ENCODE measurements around the genes H2AC17, H2BC17, OR2B6 and OR12D3.

- PRO-cap, 4 experiments = no peak in any of the 4 experiments
- RAMPAGE, long total RNA, 2 experiments = no peak in any of the 2 experiments
- RRBS = no CpG with 5 or more reads among the region's 13 CpGs
Measured at GRCh38 chr6:27568103-27568852, 95.4 kb upstream of the ZNF184 start.

- PRO-cap, 4 experiments = no peak in any of the 4 experiments
- RAMPAGE, long total RNA, 2 experiments = no peak in any of the 2 experiments
- RRBS = no CpG with 5 or more reads among the region's 7 CpGs
Measured at GRCh38 chr6:27618223-27618440, 145.2 kb upstream of the ZNF184 start.

- PRO-cap, 4 experiments = peak in 2 of 4 experiments; most common plus-strand start chr6:27688184 (in 2); most common minus-strand start chr6:27687581 (in 1)
- RAMPAGE, long total RNA, 2 experiments = no peak in any of the 2 experiments
- RRBS = 2% methylated on average over 8 of the region's 61 CpGs
Measured at GRCh38 chr6:27687437-27688466, 120.0 kb downstream of the H2BC13 start.

DNA sequence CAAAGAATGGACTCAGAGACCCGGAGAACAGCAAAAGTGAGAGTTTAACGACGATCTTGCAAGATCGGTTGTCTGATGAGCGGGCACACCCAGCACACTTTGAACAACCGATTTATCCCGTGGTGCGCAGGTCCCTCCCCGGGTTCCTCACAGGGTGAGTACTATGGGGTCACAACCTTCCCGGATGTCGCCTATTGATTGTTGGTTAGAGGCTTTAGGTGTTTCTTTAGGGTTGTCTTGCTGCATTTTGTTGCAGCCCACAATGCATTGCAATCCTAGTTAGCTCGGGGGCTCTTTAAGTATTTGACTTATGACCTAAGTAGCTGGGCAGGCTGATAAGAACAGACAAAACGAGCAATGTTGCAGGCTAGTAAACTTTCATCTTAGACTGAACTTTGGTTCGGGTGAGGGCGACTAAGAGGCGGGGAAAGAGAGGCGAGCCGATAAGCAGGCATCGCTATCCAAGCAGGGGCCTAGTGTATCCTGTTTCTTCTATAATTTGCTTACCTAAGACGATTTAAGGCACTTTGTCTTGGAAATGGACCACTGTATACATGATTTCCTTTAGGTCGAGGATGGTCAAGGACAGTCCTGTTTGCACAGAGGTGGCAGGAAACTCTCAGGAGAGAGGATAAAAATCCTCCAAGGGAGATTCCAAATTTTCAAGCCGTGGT is 14.8 kb downstream of the H2BC13 start:
- PRO-cap, 4 experiments = peak in 1 of 4 experiments; most common plus-strand start position 262 of the sequence (in 1); most common minus-strand start position 87 of the sequence (in 1)
- RAMPAGE, long total RNA, 2 experiments = no peak in any of the 2 experiments
- RRBS = 3% methylated on average over 3 of the region's 22 CpGs

- PRO-cap, 4 experiments = peak in 2 of 4 experiments; most common plus-strand start chr6:27839955 (in 1); most common minus-strand start chr6:27839803 (in 2)
- RAMPAGE, long total RNA, 2 experiments = no peak in any of the 2 experiments
- RRBS = no CpG with 5 or more reads among the region's 15 CpGs
Measured at GRCh38 chr6:27839433-27840411, 1.4 kb downstream of the H2BC15 start.

DNA sequence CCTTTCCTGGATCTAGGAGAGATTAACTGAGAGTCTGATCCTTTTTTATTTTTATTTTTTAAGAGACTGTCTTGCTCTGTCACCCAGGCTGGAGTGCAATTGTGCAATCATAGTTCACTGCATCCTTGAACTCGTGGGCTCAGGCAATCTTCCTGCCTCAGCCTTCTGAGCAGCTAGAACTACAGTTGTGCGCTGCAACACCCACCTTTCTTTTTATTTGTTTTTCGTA is 1.4 kb downstream of the H3C12 start:
- PRO-cap, 4 experiments = no peak in any of the 4 experiments
- RAMPAGE, long total RNA, 2 experiments = no peak in any of the 2 experiments
- RRBS = no CpG with 5 or more reads among the region's 3 CpGs

- PRO-cap, 4 experiments = no peak in any of the 4 experiments
- RAMPAGE, long total RNA, 2 experiments = no peak in any of the 2 experiments
- RRBS = no CpG with 5 or more reads among the region's 12 CpGs
Measured at GRCh38 chr6:27889572-27890318, 881 bp downstream of the H3C12 start.

- PRO-cap, 4 experiments = no peak in any of the 4 experiments
- RAMPAGE, long total RNA, 2 experiments = no peak in any of the 2 experiments
- RRBS = no CpG with 5 or more reads among the region's 2 CpGs
Measured at GRCh38 chr6:27891442-27891860, 825 bp upstream of the H3C12 start.

- PRO-cap, 4 experiments = peak in 4 of 4 experiments; most common minus-strand start chr6:27893185 (in 4)
- RAMPAGE, long total RNA, 2 experiments = no peak in any of the 2 experiments
- RRBS = no CpG with 5 or more reads among the region's 39 CpGs
Measured at GRCh38 chr6:27892554-27893314, at the start of gene H2AC17. H2AC17 (minus strand) TSS chr6:27893185.

DNA sequence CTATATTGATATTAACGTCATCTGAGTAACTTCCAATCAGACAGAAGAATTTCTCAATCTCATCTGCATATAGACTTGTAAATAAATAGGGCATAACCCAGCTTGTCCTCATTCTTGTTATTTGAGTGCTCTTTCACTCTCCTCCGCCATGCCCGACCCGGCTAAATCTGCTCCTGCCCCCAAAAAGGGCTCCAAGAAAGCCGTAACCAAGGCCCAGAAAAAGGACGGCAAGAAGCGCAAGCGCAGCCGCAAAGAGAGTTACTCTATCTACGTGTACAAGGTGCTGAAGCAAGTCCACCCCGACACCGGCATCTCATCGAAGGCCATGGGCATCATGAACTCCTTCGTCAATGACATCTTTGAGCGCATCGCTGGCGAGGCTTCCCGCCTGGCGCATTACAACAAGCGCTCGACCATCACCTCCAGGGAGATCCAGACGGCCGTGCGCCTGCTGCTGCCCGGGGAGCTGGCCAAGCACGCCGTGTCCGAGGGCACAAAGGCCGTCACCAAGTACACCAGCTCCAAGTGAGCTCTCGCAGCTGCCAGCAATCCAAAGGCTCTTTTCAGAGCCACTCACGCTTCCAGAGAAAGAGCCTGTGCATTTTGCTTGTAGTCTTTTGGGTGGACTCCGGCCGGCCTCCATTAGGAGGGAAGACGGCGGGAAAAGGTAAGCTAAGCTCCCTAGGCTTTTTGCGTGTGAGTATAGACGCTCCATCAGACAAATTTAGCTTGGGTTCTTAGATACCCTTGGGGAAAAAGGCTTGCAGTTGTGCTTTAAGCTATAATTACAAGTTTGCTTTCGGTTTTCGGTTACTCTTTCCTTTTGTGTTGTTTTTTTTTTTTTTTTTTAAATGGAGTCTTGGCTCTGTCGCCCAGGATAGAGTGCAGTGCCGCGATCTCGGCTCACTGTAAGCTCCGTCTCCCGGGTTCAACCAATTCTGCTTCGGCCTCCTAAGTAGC is at the start of gene H2BC17:
H2BC17 (plus strand) TSS at position 111 of the 960 bp plus-strand sequence.
- PRO-cap, 4 experiments = peak in 4 of 4 experiments; most common plus-strand start position 111 of the sequence (in 4)
- RAMPAGE, long total RNA, 2 experiments = no peak in any of the 2 experiments
- RRBS = no CpG with 5 or more reads among the region's 46 CpGs

GRCh38 chr6:27956943-27958073 is at the start of gene OR2B6:
OR2B6 (plus strand) TSS chr6:27957241.
- PRO-cap, 4 experiments = no peak in any of the 4 experiments
- RAMPAGE, long total RNA, 2 experiments = no peak in any of the 2 experiments
- RRBS = no CpG with 5 or more reads among the region's 9 CpGs

GRCh38 chr6:28220253-28220462 is 4.9 kb upstream of the ZSCAN9 start:
- PRO-cap, 4 experiments = no peak in any of the 4 experiments
- RAMPAGE, long total RNA, 2 experiments = no peak in any of the 2 experiments

DNA sequence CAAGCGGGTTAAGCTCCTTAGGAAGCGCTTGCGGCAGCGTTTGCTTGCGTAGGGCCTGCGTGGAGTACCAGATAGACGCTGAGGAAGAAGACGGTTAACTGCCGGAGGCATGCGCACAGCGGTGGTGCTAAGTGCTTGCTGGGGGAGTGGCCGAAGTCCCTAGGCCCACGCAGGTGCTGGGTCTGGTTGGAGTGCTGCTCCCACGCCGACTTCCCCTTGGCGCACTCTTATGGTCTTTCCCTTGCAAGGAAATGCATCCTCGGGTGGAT is 23.0 kb downstream of the ZSCAN31 start:
- PRO-cap, 4 experiments = no peak in any of the 4 experiments
- RAMPAGE, long total RNA, 2 experiments = no peak in any of the 2 experiments
- RRBS = no CpG with 5 or more reads among the region's 17 CpGs

GRCh38 chr6:28621134-28621744 is 34.1 kb upstream of the SCAND3 start:
- PRO-cap, 4 experiments = no peak in any of the 4 experiments
- RAMPAGE, long total RNA, 2 experiments = no peak in any of the 2 experiments
- RRBS = no CpG with 5 or more reads among the region's 27 CpGs

GRCh38 chr6:28633871-28634292 is 46.8 kb upstream of the SCAND3 start:
- PRO-cap, 4 experiments = no peak in any of the 4 experiments
- RAMPAGE, long total RNA, 2 experiments = no peak in any of the 2 experiments
- RRBS = no CpG with 5 or more reads among the region's 12 CpGs

DNA sequence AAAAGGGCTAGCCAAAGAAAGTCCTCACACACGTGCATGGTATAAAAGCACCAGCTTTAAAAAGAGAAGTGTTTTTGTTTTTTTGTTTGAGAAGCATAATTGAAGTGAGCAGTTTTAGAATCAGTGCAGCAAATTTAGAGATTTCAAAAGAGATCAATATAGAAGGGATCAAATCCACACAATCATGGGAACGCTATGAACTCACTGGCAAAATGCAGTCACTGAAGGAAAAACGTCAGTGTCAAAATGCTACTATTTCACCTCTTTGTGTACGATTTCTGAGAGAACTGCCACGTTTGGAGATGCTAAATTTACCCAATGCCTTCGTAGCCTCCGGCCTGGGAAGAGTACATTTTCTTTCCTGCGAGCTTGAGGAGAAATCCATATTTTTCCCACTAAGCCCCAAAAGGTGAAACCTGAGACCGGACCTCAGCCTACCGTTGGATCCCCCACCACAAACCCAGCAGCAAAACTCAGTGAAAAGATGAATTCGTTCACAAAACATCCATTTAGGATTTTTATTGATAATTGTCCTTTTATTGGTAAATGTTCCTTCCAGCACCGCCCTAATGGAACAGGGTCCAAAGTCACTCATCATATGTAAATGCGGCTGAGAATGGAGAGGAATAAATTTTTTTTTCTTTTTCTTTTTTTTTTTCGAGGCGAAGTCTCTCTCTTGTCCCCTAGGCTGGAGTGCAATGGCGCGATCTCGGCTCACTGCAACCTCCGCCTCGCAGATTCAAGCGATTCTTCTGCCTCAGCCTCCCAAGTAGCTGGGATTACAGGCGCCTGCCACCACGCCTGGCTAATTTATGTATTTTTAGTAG is 70.3 kb upstream of the SCAND3 start:
- PRO-cap, 4 experiments = no peak in any of the 4 experiments
- RAMPAGE, long total RNA, 2 experiments = no peak in any of the 2 experiments
- RRBS = 0% methylated on average over 3 of the region's 23 CpGs

DNA sequence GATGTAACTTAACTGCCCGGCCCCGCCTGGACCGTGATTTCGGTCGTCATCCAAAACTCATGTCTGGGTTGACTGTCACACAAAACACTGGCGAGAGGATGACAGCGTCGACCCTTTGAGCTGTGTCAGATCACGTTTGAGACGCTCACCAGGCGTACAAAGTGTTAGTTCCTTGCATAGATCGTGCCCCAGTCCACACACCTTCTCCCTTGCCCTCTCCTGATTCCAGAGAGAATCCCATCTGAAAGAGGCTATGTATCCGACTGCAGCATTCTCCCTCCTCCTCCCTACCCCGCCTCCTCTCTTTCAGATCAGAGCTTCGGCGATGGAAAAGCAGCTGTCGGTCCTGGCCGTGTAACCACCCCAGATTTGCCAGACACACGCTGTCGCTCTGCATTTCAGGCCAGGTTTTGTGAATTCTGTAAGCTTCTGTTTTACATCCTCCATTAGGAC is 106.9 kb upstream of the SCAND3 start:
- PRO-cap, 4 experiments = no peak in any of the 4 experiments
- RAMPAGE, long total RNA, 2 experiments = no peak in any of the 2 experiments
- RRBS = no CpG with 5 or more reads among the region's 20 CpGs

- PRO-cap, 4 experiments = peak in 3 of 4 experiments; most common plus-strand start chr6:28941049 (in 2); most common minus-strand start chr6:28940798 (in 1)
- RAMPAGE, long total RNA, 2 experiments = no peak in any of the 2 experiments
- RRBS = no CpG with 5 or more reads among the region's 32 CpGs
Measured at GRCh38 chr6:28940248-28941205, 16.7 kb upstream of the TRIM27 start.

GRCh38 chr6:29016789-29017389 is 11.8 kb upstream of the ZNF311 start:
- PRO-cap, 4 experiments = peak in 1 of 4 experiments; most common minus-strand start chr6:29016904 (in 1)
- RAMPAGE, long total RNA, 2 experiments = no peak in any of the 2 experiments
- RRBS = no CpG with 5 or more reads among the region's 26 CpGs

- PRO-cap, 4 experiments = no peak in any of the 4 experiments
- RAMPAGE, long total RNA, 2 experiments = no peak in any of the 2 experiments
- RRBS = no CpG with 5 or more reads among the region's 1 CpG
Measured at GRCh38 chr6:29375183-29375739, at the start of gene OR12D3. OR12D3 (minus strand) TSS chr6:29375291.

All from uterus (tissue), 7 donors.